H7 (cell line): Measurements from ENCODE around the genes FCHO2, FAM169A and SV2C.

GRCh38 chr5:72955087-72956156 is at the start of gene FCHO2:
TSS of gene FCHO2 (plus strand) at chr5:72956041.
- RAMPAGE, long total RNA, result start-site peak on the plus strand at chr5:72956036-72956073, 37 reads

DNA sequence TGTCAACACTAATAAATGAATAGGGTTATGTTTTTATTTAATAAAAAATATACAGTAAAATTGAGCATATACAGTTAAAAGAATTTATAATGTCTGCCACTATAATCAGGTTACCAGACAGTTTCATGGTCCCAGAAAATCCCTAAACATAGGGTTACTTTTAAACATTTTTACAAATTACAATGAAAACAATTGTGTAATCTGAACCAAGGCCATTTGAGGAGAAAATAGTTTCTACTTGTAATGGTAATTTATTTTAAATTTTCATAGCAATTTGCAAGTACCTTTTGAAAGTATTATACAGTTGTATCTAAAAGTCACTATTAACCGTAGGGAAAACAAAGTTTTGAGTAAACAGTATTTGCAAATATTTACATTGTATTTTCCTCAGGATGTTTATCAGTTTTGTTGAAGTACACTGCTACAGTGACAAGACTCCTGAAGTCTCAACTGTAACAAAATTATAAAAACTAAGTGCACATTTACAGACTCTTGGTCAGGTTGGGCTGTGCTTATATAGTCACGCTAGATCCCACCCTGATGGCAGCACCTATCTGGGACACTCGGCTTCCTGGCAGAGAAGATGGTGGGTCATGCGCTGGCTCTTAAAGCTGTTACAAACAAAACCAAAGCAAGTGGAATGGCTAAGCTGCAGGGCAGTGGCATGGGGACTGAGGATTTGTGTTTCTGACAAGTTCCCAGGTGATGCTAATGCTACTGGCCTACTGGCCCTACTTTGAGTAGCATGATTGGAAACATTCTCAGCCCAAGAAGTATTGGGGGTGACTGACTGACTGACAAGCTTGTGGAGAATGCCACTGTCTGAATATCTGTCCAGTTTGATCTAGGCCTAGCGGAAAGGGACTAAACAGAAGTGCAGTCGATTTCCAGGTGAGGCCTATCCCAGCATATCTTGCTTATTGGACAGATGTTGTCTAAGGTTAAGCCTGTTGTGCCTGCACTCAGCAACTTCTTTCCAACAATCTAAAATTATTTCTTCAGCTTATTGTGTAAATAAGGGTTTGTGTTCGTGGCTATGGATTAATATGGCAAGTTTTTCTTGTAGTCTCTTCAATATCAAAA is 8.1 kb downstream of the BTF3 start:
- RAMPAGE, long total RNA, result no peak

DNA sequence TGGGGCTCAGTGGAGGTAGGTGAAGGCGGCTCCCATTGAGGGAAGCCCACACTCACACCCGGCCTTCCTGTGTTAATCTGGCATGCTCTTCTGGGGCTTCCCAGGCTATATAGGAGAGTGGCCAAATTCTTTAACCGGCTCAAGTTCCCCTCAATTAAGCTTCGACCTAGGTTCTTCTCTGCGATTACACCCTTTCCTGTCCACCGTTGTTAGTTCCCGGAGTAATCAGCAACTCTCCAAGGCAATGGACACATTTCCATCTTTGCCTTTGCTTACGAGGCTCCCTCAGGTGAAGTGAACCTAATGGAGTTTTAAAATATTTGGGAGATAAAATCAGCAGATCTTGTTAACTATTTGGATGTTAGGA is 338 bp downstream of the UTP15 start:
- RAMPAGE, long total RNA, result no peak

DNA sequence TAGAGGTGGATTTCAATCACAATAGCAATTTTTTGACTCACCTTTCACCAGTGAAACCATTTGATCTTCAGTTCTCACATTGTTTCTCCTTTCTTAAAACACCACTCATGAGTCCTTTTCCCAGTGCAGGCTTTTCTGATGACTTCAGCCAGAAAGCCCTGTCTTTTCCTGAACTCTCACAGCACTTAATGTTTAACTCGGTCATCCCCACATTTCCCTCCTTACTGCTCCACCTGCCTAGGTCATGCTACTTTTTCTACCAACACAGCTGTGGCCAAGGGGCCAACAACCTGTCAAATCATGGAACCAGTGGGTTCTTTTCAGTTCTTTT is 37.9 kb downstream of the ARHGEF28 start:
- RAMPAGE, long total RNA, result no peak

- RAMPAGE, long total RNA, result no peak
Observed at GRCh38 chr5:73693885-73694728, 68.1 kb downstream of the ARHGEF28 start.

DNA sequence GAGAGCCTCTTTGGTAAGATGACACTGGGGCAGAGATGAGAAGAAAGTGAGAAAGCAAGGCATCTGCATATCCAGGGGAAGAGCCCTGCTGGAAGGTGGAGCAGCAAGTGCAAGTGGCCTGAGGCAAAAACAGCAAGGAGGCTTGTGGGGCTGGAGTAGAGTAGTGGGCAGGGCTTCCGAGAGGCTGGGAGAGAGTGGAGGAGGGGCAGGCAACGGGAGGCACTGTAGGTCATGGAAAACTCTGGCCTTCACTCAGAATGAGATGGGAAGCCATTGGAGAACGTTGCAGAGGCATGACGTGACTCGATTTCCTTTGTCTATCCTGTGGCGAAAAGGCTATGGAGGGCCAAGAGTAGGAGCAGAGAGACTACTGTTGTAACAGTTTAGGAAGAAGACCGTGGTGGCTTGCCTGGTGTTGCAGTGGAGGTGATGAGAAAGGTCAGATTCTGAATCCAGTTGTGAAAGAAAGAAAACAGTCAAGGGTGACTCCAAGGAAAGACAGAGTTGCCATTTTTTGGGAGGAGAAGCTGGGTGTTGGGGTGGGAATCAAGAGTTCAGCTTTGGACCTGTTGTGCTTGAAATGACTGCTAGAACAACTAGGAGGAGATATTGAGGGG is 199.4 kb downstream of the ARHGEF28 start:
- RAMPAGE, long total RNA, result no peak

- RAMPAGE, long total RNA, result no peak
Observed at GRCh38 chr5:73886375-73887027, 260.5 kb downstream of the ARHGEF28 start.

DNA sequence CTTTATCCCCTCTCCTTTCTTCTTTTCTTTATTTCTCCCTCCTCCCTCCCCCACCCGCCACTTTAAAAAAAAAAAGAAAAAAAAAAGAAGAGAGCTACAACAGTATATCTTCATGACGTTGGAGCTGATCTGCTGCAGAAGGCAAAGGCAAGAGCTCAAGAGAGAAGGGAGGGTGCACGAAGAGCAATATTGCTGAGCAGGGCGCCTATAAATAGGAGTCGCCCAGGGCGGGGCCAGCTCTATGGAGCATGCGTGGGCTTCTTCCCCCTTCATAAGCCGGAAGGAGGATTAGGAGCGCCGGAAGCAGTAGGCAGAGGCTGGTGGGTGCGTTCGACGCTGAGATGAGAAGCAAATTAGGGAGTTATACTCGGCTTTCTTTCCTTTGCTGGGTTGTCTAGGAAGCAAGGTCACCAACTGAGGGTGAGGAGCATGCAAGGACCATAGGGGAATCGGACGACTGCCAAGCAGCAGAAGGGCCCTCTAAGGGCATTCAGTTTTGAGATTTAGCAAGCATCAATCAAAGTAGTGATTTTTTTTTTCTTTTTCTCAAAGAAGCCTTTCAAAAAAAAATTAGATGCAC is 496.8 kb downstream of the ENC1 start:
- RAMPAGE, long total RNA, result no peak

DNA sequence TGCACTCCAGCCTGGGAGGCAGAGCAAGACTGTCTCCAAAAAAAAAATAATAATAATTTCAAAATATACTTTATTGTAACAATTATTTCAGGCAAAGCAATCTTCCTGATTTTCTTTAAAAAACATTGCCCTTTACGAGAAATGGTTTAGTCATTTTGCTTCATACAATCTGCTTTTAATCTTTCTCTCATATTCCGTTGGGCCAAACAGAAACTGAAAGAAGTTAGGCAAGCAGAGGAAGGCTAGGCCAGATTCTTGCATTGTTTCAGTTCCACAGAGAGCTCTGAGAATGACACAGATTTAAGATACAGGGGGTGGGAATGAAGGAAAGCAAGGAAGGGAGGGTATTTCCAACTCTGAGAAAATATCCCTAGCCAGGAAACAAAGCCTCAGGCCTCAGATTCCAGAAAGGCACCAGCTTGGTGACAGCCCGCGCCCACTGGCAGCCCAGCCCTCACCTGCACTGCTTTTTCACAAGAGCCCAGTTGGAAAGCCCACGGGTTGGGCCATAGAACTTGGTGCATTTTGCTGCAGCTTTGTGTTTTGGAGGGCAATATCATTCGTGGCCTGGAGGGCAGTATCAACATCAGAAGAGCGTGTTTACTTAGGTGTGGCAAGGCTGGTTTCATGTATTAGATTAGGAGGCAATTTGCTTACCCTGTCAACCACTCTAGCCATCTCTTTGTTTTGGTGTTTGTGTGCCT is 63.6 kb downstream of the ENC1 start:
- RAMPAGE, long total RNA, result no peak

DNA sequence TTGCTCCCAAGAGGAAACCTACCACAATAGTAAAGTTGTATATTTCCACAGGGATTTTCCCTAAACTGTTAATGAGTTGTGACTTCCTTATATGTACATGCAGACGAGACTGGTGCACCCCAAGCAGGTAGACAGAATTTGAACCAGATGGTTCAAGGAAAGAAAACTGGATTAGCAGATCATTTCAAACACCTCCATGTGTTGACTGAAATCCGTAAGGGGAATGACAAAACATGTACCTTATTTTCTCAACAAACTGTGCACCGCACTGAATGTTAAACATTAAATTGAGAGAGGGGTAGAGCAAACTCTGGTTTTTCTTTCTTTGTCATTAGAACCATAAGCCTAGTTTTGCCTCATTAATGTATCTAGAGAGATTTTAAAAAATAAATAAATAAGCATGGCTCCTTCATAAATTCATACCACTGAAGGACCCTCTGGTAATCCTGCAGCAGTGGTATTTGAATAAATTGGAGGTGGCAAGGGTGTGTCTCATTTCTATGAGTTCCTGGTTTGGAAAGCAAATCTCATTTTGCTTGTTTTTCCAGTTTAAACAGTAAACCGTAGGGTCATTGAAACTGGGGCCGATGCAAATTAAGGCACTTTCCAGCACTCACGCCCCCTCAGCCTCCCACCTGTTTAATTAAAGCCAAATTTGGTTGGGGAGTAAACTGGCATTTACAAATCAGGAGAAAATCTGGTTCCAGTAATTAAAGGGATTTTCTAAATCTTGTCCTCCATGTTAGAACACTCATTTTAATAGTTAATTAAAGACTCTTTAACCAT is 51.0 kb downstream of the ENC1 start:
- RAMPAGE, long total RNA, result no peak

- RAMPAGE, long total RNA, result no peak
Observed at GRCh38 chr5:74865713-74866724, at the start of gene FAM169A. TSS of gene FAM169A (minus strand) at chr5:74866387.

DNA sequence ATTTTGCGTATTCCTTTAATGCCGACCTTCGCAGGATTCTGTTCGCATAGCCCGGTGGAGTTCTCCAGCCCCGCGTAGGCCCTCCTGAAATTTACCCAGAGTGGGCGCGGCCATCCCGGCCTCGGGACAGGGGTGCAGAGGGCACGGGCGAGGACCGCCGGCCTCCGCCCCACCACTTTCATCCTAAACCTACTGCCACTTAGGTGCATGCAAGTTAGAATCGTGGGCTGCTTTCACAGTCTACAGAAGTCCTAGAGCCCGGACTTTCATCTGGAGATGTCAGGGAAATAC is 483 bp upstream of the FAM169A start:
- RAMPAGE, long total RNA, result no peak

GRCh38 chr5:74966614-74967250 is 85.6 kb downstream of the GCNT4 start:
- RAMPAGE, long total RNA, result no peak

DNA sequence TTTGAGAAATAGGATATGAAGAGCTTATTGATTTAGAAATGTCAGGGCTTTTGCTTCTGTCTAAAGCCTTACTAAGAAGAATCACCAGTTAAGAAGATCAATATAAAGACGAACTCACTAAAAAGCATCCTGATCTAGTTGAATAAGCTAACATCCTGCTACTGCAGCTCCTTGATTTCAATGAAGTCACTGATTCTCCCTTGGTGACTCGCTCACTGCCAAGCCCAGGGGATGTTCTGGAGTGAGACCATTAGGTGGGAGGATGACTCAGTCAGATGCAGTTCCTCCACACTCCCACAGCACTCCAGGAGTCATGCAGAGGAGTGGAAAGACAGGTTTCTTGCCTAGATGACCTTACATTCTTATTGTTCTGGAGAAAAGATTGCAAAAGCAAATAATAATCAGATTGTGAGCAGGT is 15.3 kb downstream of the GCNT4 start:
- RAMPAGE, long total RNA, result no peak

GRCh38 chr5:75162447-75162750 is 74.3 kb downstream of the ANKRD31 start:
- RAMPAGE, long total RNA, result no peak

GRCh38 chr5:75363718-75364772 is 27.0 kb downstream of the HMGCR start:
- RAMPAGE, long total RNA, result no peak

- RAMPAGE, long total RNA, result no peak
Observed at GRCh38 chr5:75480780-75481607, 30.4 kb downstream of the CERT1 start.

DNA sequence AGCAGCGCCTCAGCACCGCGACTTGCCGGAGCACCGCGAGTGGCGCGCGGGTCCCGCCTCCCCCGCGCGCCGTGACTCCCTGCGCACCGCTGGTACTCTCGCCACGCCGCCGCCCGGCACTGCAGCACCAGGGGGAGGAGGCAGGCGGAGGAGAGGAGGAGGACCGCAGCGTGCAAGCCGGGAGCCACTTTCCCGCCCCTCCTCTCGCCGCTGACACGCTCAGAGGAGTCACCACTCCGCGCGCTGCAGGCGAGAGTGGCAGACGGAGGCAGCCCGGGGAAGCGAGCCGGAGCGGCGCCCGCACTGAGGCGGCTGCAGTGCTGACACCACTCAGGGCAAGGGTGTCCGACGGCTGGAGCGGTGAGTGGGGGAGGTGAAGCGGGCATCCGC is at the start of gene SV2C:
Gene SV2C (plus strand): TSS at position 231 of the 390 bp plus-strand sequence.
- RAMPAGE, long total RNA, result no peak

- RAMPAGE, long total RNA, result no peak
Observed at GRCh38 chr5:76386432-76386948, 16.6 kb upstream of the IQGAP2 start.

- RAMPAGE, long total RNA, result no peak
Observed at GRCh38 chr5:76404821-76405124, 1.7 kb downstream of the IQGAP2 start.